ENCODE measurements around the genes OR4A5, OR4A16, OR4C11, OR5M1 and APLNR.

GRCh38 chr11:47742493-47742909 is 24.6 kb downstream of the FNBP4 start:
- RRBS, 2 experiments, result no CpG with 5 or more reads among the region's 7 CpGs

DNA sequence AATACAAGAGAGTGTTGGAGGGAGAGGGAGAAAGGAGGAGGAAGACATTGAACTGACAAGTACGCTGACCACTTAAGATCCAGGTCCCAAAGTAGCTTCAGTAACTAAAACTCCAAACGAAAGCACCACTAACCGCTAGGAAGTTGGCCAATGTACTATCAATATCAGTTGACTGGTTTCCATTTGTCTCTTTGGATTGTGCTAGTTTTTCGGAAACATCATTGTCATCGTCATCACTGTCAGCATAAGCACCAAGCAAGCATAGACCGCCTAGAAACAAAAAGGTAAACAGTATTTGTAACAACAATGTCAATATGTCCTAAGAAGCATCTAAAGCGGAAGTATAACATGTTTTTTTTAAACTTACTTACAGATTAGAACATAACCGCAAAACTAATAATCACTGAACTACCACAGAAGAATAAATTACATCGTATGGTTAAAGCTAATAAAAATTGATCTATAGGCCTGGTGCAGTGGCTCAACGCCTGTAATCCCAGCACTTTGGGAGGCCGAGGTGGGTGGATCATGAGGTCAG is 12.7 kb downstream of the FNBP4 start:
- RRBS, 2 experiments, result no CpG with 5 or more reads among the region's 11 CpGs

GRCh38 chr11:47766365-47766807 is 755 bp downstream of the FNBP4 start:
- RRBS, 2 experiments, result 0% methylated on average over 1 to 2 of the region's 22 CpGs

- RRBS, 2 experiments, result no CpG with 5 or more reads among the region's 3 CpGs
Observed at GRCh38 chr11:47935699-47936145, 44.6 kb upstream of the PTPRJ start.

- RRBS, 2 experiments, result no CpG with 5 or more reads among the region's 10 CpGs
Observed at GRCh38 chr11:48007464-48008099, 27.2 kb downstream of the PTPRJ start.

DNA sequence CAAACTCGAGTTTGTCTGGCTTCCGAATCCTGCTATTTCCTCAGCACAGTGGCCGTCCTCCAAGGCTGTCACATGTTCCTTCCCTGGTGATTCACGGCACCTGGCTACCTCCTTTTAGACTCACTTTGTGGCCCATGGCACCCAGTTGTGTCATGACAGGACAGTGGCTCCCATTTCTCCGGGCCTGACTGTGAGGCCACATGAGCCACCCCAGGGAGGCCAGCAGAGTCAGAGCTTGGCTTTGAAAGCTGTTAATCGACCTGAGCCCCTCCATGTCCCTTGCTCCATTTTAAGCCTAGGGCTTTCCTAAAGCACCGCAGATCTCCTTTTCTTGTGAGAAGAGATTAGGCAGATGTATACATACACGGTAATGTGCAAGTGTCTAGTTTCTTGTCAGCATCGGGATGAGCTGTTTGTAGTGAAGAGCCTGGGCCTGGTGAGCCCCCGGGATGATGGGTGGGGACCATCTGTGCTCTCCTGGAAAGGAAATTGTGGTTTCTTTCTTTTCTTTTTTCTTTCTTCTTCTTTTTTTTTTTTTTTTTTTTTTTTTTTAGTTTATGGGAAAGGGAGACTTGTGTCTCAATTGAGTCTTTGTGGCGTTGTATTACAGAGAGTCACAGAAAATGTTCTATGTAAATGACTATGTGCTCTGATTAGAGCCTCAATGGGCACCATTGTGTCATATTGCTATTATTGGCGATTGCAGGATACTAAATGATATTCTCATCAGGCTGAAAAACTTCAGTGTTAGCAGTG is 54.8 kb downstream of the PTPRJ start:
- RRBS, 2 experiments, result no CpG with 5 or more reads among the region's 12 CpGs

GRCh38 chr11:48044016-48045023 is 64.0 kb downstream of the PTPRJ start:
- RRBS, 2 experiments, result no CpG with 5 or more reads among the region's 16 CpGs

GRCh38 chr11:48094312-48094773 is 114.0 kb downstream of the PTPRJ start:
- RRBS, 2 experiments, result no CpG with 5 or more reads among the region's 5 CpGs

DNA sequence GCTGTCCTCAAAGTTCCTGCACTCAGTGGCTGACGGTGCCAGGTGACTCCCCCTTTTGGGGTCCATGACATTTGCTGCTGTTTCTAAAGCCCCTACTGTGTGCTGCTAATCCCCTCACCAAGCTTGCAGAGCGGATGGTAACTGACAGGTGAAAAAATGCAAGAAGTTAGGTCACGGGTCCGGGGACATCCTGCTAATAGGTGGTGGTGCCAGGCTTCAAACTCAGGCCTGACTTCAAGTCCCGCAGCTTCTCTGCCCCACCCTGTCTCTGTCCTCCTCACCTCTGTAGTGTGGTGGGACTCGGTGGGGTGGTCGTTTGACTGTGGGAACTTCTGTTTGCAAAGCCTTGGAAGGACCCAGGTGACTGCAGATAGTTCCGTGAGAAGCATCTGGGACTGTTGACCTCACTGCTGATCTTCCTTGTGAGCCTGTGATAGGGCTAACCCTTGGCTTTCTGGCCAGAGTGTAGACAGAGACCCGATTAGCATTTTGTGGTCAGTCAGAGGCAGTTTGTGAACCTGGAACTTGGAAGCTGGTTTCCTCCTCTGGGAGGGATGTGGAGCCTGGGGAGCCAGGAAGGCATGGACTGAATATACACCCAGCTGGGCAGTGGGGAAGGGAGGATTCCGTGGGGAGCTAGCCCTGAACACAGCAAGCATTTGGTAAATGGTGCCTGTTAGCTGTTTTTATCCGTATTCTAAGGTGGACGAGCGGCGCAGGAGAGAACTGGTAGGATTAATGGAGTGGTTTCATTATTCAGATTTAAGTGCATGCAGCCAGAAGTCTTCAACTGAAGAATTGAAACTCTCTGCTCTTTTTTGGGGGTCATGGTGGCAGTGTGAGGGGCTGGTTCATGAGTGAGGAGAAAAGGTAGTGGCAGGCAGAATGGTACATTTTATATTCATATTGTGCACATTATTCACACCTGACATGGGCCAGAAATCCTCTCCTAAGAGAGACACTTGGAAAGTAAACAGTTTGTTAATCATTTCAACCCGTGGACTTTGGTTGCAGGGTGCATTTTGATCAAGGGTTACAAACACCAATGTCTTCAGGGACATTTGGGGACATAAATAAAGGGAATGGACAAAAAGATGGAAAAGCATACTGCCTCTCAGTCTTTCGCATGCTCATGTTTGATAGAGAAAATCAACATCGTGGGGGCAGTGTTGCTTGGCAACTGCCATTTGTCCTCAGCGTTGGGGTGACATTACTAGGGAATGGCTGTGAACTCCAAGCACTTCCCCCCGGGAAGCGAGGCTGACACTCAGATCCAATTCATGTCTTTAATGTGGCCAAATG is 115.1 kb upstream of the OR4B1 start:
- RRBS, 2 experiments, result no CpG with 5 or more reads among the region's 20 CpGs

DNA sequence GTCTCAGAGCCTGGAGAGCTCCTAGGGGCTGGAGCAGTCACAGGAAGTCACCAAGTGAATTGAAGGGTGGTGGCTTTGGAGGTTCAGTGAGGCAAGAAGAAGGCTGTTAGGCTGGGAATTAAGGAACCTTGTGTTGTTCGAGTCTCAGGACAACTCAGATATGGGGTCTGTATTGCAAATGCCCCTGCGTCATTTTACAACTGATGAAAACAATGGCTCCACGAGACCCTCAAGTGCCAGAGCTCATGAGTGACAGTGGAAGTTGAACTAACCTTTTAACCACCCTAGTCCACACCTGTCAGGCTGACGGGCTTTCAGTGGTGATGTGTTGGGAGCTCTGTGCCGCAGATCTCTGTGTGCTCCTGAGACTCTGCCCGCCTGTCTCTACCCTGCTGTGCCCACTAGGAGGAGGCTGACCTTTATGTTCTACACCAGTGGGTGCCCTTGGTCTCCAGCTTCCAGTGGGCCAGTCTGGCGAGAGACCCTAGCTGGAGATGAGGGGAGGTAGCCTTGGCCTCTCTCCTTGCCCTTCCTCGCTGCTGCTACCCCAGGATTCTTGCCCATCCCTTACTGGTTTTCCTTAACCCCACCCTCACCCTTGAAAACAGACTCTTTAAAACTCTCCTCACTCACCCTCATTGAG is 111.1 kb upstream of the OR4B1 start:
- RRBS, 2 experiments, result no CpG with 5 or more reads among the region's 8 CpGs

DNA sequence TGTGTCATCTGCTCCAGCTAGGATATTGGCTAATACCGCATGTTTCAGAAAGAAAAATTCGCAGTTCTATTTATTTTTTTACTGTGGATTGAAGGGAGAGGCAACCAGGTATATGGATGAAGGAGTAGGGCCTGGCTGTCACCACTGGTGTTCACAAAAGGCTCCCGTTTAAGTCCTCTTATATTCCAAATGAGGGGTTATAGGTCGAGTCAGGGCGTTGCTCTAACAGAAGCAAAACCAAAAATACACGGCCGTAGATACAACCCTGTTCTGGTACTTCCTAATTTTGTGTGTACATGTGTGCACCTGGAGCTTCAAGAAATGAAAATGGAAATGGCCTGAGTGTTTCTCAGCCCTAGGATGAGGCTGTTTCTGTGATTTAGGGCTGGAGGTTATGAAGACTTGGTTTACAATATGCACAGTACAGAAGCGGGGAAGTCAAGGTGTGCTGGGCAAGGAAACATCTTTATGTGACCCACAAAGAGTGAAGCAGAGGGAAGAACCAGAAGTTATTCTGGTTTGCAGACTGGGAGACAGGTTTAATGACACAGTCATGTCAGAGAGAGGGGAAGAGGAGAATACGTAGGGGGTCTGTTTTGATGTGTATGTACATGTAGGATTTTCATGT is 110.5 kb upstream of the OR4B1 start:
- RRBS, 2 experiments, result no CpG with 5 or more reads among the region's 9 CpGs

DNA sequence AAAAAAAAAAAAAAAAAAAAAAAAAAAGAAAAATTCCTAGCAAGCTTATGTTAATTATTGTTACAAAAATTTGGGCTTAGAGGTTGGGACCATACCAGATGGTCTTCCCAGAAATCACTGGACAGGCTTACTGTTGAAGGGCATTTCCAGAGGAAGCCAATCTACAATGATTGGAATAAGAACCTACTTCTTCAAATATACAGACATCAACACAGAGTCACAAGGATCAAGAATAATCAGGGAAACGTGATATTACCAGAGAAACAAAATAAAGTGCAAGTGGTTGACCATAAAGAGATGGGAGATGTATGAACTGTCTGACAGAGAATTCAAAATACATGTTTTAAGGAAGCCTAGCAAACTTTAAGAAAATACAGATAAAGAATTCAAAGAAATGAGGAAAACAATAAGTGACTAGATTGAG is 102.2 kb upstream of the OR4B1 start:
- RRBS, 2 experiments, result no CpG with 5 or more reads among the region's 1 CpG

DNA sequence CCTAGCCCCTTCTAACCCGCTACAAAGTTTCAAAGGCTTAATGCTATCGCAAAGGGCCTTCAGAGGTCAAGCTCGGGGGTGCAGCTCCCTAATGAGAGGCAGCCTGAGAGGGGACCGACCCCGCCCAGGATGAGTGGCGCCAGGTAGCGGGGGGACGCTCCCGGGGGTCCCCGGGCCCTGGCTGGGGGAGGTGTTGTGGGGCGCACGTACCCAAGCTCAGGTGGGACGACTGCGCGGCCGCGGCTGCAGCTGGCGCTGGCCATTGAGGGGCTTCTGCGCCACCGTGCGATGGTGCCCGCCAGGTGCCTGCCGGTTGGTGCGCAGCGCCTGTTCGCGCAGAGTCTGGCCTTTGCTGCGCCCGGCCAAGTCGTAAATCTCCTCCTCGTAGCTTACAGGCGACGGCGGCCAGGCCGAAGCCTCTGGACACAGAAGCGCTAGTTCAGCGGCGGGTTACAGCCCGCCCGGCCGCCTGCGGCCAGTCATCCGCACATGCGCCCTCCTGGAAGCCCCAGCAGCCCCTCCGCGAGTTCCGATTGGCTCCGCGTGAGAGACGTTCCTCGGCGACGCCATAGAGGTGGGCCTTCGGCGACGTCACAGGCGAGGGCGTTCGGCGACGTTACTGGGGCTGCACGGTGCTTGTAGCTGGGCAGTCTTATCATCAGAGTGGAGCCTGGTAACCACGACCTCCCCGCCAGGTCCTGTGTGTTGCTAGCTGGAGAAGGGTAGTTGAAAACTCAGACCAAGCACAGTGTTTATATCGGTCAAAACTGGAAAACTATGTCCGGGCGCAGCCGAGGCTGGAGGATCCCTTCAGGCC is 315.8 kb upstream of the OR4C12 start:
- RRBS, 2 experiments, result 26 to 43% methylated on average over 7 to 14 of the region's 68 CpGs

DNA sequence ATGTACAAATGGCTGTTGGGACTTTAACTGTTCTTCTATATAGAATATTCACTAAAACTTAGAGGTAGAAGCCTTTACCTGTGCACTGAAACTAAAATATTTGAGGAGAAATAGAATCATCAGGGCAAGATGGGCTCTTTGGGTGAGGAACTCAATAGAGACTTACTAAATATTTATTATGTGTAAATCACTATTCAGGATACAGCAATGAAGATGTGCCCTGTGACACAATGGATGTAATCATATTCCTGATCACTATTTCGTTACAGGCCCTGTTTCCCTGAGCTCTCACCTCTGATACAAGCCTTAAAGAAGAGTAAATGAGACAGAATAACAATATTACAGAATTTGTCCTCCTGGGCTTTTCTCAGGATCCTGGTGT is at the start of gene OR4A5:
OR4A5 (plus strand) TSS at position 268 of the 382 bp plus-strand sequence.
- RRBS, 2 experiments, result no CpG with 5 or more reads among the region's 1 CpG

DNA sequence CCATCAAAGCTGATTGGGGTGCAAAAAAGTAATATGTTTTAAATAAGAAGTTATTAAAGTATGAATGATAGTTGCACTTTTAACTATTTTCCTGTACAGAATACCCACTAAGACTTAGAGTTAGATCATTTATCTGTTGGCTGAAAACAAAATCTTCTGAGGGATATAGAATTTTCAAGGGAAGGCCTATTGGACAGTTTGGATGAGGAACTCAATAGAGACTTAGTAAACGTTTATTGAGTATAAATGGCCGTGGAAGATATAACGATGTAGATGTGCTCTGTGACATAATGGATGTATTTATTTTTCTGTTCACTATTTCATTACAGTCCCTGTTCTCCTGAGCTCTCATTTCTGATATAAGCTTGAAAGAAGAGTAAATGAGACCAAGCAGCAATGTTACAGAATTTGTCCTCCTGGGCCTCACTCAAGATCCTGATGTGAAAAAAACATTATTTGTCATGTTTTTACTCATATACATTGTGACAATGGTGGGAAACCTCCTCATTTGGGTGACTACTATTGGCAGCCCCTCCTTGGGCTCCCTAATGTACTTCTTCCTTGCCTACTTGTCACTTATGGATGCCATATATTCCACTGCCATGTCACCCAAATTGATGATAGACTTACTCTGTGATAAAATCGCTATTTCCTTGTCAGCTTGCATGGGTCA is at the start of gene OR4A16:
OR4A16 (plus strand) TSS at position 381 of the 673 bp plus-strand sequence.
- RRBS, 2 experiments, result no CpG with 5 or more reads among the region's 4 CpGs

GRCh38 chr11:55607489-55608013 is at the start of gene OR4C11:
Gene OR4C11 (minus strand): TSS chr11:55607645.
- RRBS, 2 experiments, result no CpG with 5 or more reads among the region's 3 CpGs

GRCh38 chr11:56614805-56615189 is at the start of gene OR5M1:
Gene OR5M1 (minus strand): TSS chr11:56614874.
- RRBS, 2 experiments, result no CpG with 5 or more reads among the region's 2 CpGs

DNA sequence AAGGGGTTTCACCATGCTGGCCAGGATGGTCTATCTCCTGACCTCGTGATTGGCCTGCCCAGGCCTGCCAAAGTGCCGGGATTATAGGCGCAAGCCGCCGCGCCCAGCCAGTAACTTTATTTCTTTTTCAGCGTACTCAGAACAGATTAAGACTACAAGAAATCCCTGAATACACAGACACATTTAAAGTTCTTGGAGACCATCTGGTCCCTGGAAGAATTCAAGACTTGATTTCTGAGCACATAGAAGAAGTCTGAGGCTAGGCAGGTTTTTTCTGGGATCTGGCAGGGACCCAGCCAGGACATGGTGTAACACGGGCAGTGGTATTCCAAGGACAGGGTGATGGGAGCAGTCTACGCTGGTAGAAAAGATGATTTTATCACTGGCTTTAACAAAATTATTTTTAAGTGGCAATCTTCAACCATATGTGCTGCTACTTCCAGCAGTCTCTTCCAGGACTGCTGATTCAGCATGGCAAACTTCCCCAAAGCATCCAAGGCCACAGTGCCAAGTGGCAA is 105.3 kb upstream of the OR5AK2 start:
- RRBS, 2 experiments, result no CpG with 5 or more reads among the region's 9 CpGs

- RRBS, 2 experiments, result no CpG with 5 or more reads among the region's 9 CpGs
Observed at GRCh38 chr11:57237072-57237856, at the start of gene APLNR. Gene APLNR (minus strand): TSS chr11:57237250.

GRCh38 chr11:57277195-57277652 is 40.2 kb upstream of the APLNR start:
- RRBS, 2 experiments, result no CpG with 5 or more reads among the region's 5 CpGs

Data from LNCaP clone FGC (cell line).